PFSK-1 (cell line): ENCODE data around the genes MAGEF1, TRA2B, ETV5, FETUB and ST6GAL1.

DNA sequence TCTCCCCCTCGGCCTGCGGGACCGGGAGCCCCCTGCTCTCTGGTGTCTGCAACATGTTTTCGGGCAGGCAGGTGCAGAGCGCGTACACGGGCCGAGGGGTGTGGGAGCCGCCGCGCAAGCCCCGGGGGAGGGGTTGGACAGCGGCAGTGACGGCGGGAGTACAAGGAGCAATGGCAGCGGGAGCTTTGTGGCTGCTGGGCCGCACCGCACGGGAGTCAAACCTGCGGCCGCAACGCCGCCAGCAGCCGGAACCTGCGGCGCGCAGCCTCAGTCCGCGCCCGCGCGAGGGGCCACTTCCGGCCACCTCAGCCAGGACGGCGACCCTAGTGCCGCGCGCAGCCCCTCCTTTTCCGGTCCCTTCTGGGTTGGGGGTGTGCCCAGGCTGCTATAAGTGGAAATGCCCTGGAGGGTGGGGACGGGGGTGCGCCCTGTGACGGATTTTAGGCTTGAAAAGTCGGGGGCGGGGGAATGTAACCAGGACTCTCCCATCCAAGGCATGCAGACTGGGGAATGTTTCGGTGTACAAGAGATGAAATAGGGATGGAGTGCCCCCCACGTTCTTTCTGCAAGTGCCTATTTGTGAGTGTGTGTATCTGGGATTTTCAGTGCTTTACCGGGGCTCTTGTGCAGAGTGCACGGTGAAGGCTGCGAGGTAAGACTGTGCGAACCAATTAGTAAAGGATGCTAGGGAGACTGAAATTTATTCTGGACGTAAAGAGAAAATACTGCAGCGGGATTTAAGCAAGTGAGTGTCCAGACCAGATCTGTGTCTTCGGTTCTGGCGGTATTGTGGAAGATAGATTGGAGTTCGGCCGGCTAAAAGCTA, at the start of gene MAGEF1:
Gene MAGEF1, minus strand, starts transcription at position 298 of the 826 bp plus-strand sequence.
- RRBS, result 5% methylated on average over 25 of the region's 56 CpGs

- RRBS, result no CpG with 5 or more reads among the region's 2 CpGs
Observed at GRCh38 chr3:185225200-185226211, 28.3 kb downstream of the EHHADH start.

DNA sequence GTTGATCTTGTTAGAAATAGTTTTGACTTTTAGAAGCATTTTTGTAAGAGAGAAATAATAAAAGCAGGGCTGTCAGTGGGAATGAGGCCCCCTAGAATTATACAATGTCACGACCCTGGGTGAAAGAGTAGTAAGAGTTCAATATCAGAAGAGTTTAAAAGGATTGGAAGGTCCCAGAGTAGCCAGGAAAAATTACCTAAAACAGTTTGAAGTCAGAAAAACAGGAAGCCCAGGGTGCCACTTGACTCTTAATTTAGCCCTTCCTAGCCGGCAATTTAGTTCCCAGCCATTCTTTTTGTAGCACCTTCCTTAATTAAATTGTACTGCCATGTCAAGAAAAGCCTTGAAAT, 43.0 kb downstream of the MAP3K13 start:
- RRBS, result no CpG with 5 or more reads among the region's 2 CpGs

DNA sequence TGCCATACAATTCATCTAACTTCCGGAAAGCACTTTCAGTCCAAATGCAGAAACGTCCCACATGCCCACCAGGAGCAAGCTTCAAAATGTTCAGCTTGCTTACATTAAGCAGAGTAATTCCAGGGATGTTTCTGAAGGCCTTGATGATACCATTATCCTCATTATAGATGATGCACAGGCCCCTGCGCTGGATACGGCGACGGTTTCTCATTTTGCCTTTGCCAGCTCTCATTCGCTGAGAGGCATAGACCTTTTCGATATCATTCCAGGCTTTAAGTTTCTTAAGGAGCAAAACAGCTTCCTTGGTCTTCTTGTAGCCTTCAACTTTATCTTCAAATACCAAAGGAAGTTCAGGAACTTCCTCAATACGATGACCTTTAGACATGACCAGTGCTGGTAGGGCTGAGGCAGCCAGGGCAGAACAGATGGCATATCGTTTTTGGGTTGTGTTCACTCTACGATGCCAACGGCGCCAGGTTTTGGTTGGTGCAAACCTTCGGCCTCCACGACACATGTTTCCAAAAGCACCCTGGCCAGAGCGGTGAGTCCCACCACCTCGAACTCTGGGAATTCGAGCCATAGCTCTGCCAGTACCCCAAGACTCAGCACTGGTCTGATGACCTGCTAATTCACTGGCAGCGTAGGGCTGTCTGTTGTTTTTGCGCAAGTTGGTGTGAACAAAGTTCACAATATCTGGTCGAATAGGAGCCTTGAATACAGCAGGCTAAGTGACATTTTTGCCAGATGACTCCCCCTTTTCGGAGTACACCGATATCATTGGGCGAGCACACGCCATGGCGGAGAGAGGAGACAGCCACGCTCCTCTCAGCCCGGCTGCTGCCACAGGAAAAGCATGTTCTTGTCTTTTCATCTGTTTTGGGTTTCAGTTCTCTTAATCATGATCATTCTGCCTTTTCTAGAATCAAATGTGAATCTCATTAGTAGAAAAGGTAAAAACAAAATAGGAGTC, 55.3 kb downstream of the MAP3K13 start:
- RRBS, result no CpG with 5 or more reads among the region's 28 CpGs

GRCh38 chr3:185608143-185608756, 22.2 kb downstream of the SENP2 start:
- RRBS, result no CpG with 5 or more reads among the region's 4 CpGs

DNA sequence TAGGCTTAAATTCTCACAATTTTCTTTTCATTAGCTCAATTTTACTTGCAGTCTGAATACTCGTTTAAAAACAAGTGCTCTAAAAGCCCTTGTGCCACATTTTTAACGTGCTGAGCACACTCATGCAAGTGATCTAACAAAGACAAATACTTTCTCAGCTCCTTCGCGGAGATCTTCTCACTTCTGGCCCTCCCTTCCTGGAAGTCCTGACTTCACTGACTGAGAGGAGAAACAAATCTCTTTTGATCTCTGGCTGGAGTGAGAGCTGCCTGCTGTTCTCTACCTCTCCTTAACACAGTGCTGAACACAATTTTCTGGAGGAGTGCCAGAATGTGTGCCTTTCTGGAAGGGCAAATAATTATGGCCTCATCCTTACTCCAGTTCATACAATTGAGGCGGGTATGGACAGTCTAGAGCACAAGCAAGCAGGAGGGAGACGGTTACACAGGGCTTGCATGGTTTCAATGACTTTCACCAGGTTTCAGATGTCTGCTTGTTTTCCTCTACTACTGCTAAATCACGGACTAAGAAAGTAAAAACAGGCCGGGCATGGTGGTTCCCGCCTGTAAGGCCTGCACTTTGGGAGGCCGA, 51.0 kb downstream of the IGF2BP2 start:
- RRBS, result no CpG with 5 or more reads among the region's 10 CpGs

GRCh38 chr3:185935256-185935811, 2.5 kb downstream of the TRA2B start:
- RRBS, result no CpG with 5 or more reads among the region's 2 CpGs

GRCh38 chr3:185937021-185938130, at the start of gene TRA2B:
TSS of gene TRA2B (minus strand) at chr3:185938014.
- RRBS, result 1% methylated on average over 21 of the region's 91 CpGs

- RRBS, result 2% methylated on average over 30 of the region's 100 CpGs
Observed at GRCh38 chr3:186108257-186109330, at the start of gene ETV5. TSS of gene ETV5 (minus strand) at chr3:186109089.

- RRBS, result 96% methylated on average over 11 of the region's 42 CpGs
Observed at GRCh38 chr3:186193931-186194607, 85.2 kb upstream of the ETV5 start.

DNA sequence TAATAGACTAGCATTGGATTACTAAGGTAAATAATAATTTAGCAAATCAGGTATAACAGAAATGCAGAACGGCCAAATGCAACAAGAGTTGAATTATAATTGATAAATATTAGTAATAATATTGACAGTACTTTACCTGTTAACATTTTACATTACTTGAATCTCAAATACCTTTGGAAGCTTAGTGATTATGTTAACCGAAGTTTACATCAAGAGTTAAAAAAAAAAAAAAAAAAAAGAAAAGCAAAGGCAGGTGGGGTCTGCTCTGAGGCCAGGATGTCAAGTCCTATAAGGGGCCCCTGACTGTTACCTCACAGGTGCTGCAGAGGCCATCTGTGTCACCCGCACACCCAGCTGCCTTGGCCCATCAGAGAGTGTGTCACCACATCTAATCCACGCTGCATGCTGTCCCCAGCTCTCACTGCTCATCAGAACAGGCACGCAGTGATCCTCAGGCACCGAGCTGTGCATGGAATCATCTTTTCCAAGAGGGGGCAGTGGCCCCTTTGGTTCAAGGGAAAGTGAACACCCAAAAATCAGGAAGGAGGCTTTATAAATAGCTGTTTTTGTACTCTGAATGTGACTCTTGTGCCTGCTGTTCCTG, 110.1 kb upstream of the ETV5 start:
- RRBS, result no CpG with 5 or more reads among the region's 6 CpGs

DNA sequence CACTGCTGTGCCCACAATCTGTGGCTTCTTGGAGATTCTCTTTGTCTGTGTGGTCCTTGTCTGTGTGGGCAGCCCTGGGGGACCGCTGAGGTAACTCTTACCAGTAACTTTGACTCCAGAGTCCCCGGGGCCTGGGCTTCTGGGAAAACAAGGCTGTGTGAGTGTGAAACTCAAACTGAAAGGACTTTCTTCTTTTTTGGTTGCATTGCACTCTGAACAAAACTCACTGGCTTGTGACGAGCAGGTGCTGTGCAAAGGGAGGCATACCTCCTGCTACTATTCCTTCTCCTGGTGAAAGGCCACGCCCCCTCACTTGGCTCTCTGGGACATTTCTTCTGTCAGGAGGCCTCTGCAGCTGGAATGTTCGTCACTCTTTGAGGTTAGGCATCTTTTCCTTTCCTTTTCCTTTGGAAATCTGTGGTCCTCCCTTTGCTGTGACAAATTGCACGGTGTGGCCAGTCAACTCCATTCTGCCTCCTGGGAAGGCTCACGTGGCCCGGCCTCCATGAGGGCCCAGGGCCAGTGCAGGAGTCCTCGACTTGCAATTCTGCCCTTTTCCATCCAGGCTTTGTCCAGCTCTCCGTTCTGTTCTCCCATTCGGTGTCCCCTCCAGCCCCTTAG, 22.6 kb downstream of the CRYGS start:
- RRBS, result no CpG with 5 or more reads among the region's 11 CpGs

- RRBS, result no CpG with 5 or more reads among the region's 18 CpGs
Observed at GRCh38 chr3:186615415-186615988, 2.6 kb downstream of the AHSG start.

DNA sequence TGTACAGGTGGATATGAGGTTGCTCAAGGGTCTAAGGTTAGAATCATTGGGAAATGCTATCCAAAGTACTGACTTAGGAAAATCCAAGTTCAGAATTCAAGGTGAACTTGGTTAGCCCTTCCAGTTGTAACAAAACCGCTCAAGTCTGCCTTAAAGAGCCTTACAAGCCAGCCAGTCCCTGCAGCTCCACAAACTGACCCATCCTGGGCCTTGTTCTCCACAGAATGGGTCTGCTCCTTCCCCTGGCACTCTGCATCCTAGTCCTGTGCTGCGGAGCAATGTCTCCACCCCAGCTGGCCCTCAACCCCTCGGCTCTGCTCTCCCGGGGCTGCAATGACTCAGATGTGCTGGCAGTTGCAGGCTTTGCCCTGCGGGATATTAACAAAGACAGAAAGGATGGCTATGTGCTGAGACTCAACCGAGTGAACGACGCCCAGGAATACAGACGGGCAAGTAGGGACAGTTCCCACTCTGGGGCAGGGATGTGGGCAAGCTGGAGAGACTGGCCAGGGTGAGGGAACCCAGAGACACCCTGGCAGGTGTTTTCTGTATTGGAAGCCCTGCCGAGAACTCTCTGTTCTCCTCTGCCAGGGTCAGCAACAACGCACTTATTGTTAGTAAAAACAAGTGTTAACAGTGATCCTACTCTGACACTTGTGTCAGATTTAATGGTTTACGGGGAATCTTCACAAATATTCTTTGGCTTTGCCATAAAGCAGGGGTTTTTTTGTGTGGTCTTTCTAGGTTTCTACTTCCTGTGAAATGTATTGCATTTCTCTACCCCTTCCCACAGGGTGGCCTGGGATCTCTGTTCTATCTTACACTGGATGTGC, at the start of gene FETUB:
Gene FETUB, plus strand, starts transcription at position 163 of the 833 bp plus-strand sequence.
- RRBS, result no CpG with 5 or more reads among the region's 12 CpGs

DNA sequence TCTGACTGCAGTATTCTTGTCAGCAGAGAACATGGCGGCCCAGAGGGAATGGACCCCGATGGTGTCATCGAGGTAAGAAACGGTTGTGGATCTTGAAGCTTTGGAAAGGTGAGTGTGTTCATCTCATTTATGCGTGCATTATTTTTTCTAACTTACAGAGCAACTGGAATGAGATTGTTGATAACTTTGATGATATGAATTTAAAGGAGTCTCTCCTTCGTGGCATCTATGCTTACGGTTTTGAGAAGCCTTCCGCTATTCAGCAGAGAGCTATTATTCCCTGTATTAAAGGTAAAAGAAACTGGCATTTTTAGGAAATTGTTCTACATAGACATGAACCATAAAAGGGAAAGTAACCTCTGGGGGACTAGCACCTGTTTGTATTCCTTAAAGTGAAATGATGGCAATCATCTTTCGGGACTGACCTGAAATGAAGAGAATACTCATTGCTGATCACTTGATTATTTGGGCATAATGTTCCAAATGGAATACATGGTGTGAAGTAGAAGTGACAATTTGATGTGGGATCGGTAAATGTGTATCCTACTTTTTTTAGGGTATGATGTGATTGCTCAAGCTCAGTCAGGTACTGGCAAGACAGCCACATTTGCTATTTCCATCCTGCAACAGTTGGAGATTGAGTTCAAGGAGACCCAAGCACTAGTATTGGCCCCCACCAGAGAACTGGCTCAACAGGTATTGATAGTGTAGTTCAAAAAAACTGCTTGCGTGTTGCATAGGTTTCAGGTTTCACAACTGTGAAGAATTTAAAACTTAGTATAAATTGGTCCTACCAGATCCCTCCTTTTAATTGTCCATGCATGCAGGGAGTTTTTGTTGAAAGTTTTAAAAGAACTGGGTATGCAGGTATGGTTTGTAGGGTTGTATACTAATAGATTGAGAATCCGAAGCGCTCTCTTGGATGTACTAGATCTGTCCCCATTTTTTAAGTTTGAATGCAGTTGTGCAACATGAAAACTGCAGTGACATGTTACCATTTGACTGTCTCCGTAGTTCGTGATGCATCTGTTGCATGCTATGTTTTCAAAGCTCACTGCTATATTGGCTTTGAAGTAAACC, 1.4 kb downstream of the EIF4A2 start:
- RRBS, result no CpG with 5 or more reads among the region's 15 CpGs

DNA sequence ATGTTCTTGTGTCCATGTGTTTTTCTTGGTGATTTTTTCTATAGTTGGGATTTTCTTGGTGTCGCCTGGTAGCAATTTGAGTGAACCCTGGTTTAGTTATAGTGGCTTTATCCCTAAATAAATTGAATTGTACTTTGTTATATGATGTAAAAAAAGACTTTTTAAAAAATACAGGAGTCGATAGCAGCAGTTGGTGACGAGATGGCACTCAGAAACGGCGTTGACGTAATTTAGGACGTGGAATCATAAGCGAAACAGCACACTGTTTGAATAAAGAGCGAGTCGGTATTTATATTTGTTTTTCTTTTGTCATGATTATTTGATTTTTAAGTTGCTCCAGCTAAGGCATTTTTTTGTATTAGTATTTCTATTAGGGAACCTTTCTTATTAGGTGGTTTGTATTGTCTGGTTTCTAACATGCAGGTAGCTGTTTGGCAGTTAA, 4.8 kb downstream of the EIF4A2 start:
- RRBS, result no CpG with 5 or more reads among the region's 10 CpGs

GRCh38 chr3:186789869-186790807, 6.8 kb downstream of the EIF4A2 start:
- RRBS, result no CpG with 5 or more reads among the region's 9 CpGs

DNA sequence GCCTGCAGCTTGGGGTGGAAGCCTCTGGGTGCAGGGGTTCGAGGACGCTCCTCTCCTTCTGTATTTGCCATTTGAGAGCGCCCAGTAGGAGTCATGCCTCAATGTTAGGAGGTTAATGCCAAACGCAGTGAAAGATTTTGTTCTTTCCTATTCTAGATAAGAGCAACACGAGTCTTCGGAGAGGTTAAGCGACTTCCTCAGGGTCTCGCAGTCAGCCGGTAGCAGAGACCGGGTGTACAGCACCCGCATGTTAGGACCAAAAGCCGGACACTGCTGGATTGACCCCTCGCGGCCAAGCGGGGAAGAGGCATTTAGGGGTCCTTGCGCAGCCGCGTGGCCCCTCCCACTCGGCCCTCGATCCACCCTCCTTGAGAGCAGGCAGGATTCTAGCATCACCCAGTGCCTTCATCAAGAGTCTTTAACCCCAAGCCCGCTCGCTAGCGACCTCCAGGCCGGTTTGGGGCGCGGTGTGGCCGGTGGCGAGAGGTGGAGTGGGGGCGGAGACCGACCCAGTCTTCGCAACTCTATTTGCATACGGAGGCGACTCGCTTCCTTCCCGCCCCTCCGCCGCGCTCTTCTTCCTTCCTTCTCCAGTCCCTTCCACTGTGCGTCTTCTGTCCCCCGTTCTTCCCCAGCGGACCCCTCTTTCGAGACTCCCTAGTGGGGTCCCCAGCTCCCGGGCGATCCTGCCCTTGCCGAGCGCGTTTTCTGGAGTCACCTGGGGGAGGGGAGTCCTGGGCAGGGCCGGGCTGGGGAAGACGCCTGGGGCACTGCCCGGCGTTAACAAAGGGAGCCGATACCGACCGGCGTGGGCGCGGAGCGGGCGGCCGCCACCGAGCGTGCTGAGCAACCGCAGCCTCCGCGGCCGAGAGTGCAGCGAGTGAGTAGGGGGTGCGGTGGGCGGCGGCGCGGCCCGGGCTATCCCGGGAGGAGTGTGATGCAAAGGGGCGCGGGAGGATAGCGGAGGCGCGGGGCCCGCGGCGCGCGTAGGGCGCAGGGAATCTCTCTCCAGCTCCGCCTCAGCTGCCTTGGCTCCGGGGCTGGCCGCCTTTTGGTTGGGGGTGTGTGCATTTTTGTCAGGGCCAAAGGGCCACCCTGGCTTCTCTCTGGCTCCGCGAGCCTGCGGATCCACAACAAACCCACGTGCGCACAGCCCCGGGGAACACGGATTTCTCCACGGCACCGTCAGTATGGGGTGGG, at the start of gene ST6GAL1:
Gene ST6GAL1, plus strand, starts transcription at position 572 of the 1,200 bp plus-strand sequence.
- RRBS, result 1% methylated on average over 26 of the region's 97 CpGs

DNA sequence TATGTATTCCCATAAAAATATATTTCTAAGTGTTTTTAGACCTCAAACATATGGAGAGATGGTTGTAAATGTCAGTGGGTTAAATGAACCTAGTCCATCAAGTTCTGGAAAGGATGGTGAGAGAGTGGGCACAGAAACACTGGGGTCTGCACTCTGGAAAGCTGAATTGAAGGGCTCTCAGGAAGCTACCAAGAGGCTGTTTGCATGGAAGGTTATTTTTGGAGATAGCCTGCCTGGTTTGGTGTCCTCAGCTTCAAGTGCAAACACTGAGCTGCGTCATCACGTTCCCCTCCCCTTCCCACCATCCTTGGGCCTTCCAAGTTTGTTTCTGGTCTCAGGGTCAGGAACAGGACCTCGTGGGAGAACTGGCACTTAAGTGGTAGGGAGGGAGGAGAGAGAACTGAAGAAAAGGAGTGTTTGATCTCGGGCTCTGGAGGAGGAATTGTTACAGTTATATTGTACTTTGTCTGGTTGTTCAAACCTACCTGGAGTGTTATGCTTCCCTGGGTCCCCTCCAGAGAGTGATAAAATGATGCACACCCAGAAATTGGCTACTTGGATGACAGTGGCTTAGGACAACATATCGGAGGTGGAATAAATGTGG, 10.6 kb downstream of the ST6GAL1 start:
- RRBS, result no CpG with 5 or more reads among the region's 5 CpGs

DNA sequence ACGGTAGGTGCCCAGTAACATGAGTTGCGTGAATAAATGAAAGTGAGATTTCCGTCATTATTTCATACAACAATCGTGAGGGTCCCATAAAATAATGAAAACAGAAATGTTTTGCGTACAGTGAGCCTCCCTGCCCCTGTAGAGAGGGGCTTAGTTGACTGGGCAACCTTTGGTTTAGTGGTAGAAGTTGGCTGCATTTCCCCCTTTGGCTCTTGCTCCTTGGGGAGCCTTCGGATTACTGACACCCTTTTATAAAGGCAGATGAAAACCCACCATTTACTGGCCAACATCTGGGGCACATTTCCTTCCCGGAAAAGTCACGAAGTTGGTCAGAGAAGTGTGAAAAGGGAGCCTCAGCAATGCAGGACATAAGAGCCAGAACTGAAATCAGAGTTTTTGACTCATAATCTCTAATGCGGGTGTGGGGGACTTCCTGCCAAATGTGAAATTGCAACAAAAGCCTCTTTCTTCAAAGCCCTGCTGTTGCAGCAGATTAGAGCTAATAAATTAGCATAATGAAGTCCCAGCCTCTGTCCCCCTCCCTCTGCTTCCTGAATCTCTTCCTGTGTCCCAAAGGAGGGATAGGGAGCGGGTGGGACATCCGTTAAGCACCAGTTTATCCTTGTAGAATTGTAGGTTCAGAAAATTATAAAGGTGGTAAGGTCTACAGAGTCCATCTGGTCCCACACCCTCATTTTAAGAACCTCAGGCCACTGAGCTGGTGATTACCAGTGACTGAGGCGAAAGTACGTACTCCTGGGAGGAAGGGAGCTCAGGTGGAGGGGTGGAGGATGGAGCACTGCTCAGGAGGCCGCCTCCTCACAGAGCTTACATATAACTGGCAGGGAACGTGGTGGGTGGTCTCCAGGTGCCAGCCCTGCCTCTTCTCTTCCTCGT, 34.8 kb downstream of the ST6GAL1 start:
- RRBS, result no CpG with 5 or more reads among the region's 16 CpGs